ENCODE measurements around a stretch of chr10.

GRCh38 chr10:93376637-93377531 is 105.2 kb downstream of the MYOF start:
- RRBS, 2 experiments, result no CpG with 5 or more reads among the region's 11 CpGs

DNA sequence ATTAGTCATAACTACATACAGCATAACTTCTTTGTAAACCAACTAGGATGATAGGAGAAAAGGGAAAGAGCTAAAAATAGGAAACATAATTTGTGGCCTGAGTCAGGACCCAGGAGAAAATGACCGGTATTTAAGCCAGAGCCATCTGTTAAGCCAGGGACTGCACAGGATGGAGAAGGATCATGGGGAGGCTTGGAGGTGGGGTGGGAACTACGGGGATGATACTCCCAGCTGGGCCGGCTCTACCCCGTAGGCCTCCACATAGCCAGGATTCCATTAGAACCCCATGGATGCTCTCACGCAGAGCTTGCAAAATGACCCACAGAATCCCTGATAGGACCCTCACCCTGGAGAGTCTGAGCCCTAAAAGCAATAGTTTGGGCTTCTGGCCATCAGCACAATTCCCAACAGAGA is 98.5 kb downstream of the MYOF start:
- RRBS, 2 experiments, result no CpG with 5 or more reads among the region's 5 CpGs

- RRBS, 2 experiments, result no CpG with 5 or more reads among the region's 1 CpG
Measured at GRCh38 chr10:93411816-93412455, 70.2 kb downstream of the MYOF start.

- RRBS, 2 experiments, result no CpG with 5 or more reads among the region's 4 CpGs
Measured at GRCh38 chr10:93443196-93444063, 38.7 kb downstream of the MYOF start.

GRCh38 chr10:93701825-93702000 is 679 bp downstream of the FRA10AC1 start:
- RRBS, 2 experiments, result no CpG with 5 or more reads among the region's 2 CpGs

DNA sequence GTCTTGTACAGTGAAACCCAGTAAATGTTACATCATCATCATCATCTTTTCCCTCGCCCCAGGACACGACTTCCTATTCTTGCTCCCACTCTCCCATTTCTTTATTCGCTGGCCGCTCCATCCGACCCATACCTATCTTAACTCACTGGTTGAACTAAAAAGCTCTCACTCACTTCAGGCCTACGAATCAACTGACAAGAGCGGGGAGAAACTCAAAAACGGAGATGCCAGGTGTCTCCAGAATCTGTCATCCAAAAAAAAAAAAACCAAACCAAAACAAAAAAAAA is 448 bp downstream of the FRA10AC1 start:
- RRBS, 2 experiments, result no CpG with 5 or more reads among the region's 8 CpGs

DNA sequence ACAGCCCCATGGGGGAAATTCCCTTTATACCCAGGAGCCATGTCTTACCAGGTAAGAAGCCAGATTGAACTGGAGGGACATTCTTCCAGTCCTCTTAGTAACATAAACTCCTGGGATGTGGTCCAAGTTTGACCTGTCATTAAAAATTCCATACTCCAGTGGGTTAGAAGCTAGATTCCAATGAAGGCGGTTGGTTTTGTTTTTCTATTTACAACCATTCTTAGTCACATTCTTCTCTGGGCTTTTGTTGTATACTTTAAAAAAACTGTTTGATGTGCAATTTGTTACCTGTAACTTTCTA is 1.9 kb downstream of the PLCE1 start:
- RRBS, 2 experiments, result no CpG with 5 or more reads among the region's 1 CpG

GRCh38 chr10:94403350-94404129 is 1.2 kb downstream of the TBC1D12 start:
- RRBS, 2 experiments, result under 1% methylated on average over 16 of the region's 54 CpGs

GRCh38 chr10:95121807-95122210 is 52.5 kb upstream of the CYP2C8 start:
- RRBS, 2 experiments, result no CpG with 5 or more reads among the region's 2 CpGs

GRCh38 chr10:95291384-95291729 is 554 bp upstream of the PDLIM1 start:
- RRBS, 2 experiments, result 20 to 24% methylated on average over 5 of the region's 11 CpGs

GRCh38 chr10:95329543-95330318 is 38.9 kb upstream of the PDLIM1 start:
- RRBS, 2 experiments, result no CpG with 5 or more reads among the region's 4 CpGs

DNA sequence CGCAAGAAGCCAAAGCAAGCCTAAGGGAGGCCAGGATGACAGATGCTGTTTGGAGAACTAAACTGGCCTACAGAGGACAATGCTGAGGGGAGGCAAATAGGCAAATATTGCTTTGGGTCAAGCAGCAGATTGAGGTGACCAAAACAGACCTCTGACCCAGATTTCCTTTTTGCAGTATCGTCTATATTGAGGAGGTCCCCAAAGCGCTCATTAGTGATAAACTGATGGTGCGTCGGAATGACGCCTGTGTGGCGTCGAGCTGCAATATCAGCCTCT is 60.2 kb upstream of the PDLIM1 start:
- RRBS, 2 experiments, result no CpG with 5 or more reads among the region's 8 CpGs

DNA sequence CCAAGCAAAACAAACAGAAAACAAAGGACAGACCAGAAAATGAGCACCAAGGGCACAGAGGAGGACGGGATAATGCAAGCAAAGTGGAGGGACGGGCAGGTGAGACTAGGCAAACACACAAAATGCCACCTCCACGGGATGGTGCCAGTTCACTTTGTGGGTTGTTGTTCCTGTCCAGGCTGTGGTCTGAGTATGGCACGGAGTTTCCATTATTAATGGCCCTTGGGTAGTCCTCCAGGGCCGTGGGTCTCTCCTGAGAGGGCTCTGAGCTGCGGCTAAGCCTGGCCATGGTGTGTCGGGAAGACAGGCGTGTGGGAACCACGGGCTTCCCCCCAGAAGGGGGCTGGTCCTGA is 64.7 kb upstream of the PDLIM1 start:
- RRBS, 2 experiments, result no CpG with 5 or more reads among the region's 9 CpGs

- RRBS, 2 experiments, result no CpG with 5 or more reads among the region's 6 CpGs
Measured at GRCh38 chr10:95357446-95357823, 66.6 kb upstream of the PDLIM1 start.

DNA sequence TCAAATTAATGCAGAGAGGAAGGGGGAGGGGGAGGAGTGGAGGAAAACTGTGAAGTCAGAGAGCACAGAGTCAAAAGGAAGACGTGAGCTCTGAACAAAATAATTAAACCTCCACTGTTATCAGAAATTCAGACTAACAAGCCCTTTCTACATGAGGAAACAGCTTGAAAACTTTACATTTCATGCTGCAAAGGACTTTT is 118.7 kb upstream of the PDLIM1 start:
- RRBS, 2 experiments, result no CpG with 5 or more reads among the region's 1 CpG

DNA sequence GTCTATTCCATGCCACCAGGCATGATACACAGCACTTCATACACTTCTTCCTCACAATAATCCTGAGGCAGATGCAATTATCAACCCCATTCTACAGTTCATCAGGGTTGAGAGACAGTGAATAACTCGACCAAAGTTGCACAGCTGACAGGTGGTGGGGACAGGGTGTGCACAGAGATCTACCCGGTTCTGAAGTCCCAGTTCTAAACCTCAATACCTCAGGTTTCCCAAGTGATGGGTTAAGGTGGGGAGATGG is 129.7 kb downstream of the SORBS1 start:
- RRBS, 2 experiments, result no CpG with 5 or more reads among the region's 2 CpGs

- RRBS, 2 experiments, result no CpG with 5 or more reads among the region's 3 CpGs
Measured at GRCh38 chr10:95469302-95469772, 91.8 kb downstream of the SORBS1 start.

DNA sequence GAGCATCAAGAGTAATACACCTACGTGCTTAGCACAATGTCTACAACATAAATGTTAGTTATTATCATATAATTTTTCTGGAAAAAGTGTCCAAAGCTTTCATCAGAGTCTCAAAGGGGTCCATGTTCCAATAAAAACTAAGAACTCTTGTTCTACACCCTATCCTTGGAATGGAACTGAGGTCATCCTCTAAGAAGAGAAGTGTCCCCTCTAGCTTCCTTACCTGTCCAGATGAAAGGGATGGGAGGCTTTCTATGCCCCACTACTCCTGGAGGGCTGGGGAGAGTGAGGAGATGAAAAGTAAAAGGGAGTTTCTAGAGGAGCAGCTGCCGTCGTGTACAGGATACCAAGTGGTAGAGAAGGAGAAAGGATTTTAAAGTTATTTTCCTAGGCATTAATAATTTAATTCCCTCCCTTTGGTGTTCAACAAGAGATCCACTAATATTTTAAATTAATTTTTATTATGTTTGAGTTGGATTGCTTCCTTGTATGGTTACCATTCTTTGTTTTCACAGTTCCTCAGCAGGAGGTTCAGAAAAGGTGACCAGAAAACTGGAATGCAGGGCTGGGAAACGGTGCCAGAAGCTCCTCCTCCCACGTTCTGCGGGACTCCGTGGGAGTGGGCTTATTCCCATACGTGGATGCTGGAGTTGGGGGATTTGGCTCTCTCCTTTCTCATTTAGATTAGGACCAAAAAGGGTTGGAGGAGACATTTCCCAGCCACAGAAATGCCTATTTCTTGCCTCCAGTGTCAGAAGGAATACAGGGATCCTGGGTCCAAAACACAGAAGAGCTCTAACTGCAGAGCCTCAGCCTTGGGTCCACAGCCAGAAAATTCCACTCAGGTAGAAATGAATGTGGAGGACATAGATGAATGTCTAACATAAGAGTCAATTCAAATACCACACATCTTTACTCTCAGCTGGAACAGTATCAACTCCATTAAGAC is 56.2 kb downstream of the SORBS1 start:
- RRBS, 2 experiments, result no CpG with 5 or more reads among the region's 8 CpGs

GRCh38 chr10:95512398-95513057 is 48.6 kb downstream of the SORBS1 start:
- RRBS, 2 experiments, result no CpG with 5 or more reads among the region's 9 CpGs